NB4 (cell line): Measurements from ENCODE around the genes EID1, FGF7, DTWD1 and SLC27A2.

DNA sequence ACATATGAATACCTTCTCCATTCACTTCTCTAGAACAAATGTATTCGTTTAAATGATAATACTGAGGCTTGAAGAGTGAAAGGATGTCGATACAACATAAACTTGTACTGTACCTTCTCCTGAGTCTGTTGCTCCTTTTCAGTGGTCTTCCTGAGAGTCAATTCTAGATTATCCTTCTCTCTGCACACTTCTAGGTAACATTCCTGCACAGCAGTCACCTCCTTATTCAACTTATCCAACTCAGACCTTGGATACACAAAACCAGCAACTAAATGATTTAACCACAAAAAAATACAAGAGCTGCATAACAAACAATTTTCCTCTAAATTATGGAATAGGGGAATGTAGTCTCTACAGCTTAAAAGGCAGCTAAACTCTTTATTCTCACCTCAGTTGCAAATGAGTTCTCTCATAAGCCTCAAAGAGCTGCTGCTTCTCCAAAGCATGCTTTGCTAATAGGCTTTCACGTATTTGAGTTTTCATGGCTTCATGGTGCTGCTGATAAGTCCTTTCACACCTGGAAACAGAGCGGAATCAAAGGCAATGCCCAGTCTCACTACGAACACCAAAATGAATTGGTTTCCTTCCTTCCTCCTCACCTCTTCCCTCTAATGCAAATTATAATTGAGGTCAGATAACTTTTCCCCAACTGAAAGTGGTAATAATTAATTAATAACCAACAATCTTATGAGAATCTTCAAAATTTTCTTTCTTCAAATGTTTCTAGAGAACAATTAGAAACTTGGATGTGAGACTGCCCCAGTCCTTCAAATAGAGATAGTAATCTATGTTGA, 43.7 kb downstream of the CEP152 start:
- RRBS = no CpG with 5 or more reads among the region's 5 CpGs

DNA sequence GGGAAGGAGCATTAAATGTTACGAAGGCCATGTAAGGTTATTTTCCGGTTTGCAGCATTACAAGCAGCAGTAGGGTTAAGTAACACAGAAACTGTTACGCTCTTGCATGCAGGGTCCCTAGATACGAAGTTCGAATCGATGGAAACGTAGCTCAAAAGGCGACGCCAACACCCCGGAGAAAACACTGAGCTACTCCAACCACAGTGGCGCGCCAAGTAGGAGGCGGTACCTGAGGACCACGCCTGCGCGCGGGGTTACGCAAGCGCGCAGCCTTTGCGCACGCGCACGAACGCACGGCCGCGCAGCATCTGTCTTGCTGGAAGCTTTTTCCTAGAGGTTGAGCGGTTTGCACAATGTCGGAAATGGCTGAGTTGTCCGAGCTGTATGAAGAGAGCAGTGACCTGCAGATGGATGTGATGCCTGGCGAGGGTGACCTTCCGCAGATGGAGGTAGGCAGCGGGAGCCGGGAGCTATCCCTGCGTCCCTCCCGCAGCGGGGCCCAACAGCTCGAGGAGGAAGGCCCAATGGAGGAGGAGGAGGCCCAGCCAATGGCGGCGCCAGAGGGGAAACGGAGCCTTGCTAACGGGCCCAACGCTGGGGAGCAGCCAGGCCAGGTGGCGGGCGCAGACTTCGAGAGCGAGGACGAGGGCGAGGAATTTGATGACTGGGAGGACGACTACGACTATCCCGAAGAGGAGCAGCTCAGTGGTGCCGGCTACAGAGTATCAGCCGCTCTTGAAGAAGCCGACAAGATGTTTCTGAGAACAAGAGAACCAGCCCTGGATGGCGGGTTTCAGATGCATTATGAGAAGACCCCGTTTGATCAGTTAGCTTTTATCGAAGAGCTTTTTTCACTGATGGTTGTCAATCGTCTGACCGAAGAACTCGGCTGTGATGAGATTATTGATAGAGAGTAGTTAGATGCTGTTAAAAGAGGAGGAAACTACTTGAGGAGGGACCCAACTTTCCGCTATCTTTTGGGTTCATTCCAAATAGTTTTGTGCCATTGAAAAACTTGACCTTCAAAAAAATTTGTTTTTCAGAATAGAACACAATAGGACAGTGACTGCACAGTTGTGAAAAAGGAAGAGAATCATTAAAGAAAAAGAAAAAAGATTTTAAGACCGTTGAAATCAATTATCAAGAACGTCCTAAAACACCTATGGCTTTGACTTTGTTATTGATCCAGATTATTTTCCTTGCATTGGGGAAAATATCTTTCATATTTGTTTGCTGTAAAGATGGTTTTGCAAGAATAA, at the start of gene EID1:
TSS of gene EID1 (plus strand) at position 311 of the 1,259 bp plus-strand sequence.
- RRBS = no CpG with 5 or more reads among the region's 65 CpGs

GRCh38 chr15:48897533-48897883, 19.6 kb downstream of the EID1 start:
- RRBS = no CpG with 5 or more reads among the region's 3 CpGs

DNA sequence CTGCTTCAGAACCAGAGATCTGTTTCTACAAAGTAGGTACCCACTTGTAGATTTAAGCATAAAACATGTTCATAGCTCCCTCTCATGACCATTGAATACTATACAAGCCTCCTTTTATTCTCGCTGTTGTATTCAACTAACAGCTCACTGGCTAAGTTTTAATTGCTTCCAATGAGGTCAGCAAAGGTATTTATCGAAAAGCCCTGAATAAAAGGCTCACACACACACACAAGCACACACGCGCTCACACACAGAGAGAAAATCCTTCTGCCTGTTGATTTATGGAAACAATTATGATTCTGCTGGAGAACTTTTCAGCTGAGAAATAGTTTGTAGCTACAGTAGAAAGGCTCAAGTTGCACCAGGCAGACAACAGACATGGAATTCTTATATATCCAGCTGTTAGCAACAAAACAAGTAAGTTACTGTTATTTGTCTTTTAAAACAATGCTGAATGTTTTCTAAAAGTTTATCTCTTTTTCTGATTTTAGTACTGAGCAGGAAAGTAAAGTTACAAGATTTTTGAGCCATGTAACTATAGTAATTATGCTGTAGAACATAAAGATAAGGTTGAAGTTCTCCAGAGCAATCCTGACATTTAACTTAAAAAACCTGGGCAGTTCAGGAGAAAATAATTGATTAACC, at the start of gene FGF7:
TSS of gene FGF7 (plus strand) at position 219 of the 645 bp plus-strand sequence.
- RRBS = no CpG with 5 or more reads among the region's 4 CpGs

GRCh38 chr15:49423791-49424634, 971 bp downstream of the FGF7 start:
- RRBS = no CpG with 5 or more reads among the region's 6 CpGs

DNA sequence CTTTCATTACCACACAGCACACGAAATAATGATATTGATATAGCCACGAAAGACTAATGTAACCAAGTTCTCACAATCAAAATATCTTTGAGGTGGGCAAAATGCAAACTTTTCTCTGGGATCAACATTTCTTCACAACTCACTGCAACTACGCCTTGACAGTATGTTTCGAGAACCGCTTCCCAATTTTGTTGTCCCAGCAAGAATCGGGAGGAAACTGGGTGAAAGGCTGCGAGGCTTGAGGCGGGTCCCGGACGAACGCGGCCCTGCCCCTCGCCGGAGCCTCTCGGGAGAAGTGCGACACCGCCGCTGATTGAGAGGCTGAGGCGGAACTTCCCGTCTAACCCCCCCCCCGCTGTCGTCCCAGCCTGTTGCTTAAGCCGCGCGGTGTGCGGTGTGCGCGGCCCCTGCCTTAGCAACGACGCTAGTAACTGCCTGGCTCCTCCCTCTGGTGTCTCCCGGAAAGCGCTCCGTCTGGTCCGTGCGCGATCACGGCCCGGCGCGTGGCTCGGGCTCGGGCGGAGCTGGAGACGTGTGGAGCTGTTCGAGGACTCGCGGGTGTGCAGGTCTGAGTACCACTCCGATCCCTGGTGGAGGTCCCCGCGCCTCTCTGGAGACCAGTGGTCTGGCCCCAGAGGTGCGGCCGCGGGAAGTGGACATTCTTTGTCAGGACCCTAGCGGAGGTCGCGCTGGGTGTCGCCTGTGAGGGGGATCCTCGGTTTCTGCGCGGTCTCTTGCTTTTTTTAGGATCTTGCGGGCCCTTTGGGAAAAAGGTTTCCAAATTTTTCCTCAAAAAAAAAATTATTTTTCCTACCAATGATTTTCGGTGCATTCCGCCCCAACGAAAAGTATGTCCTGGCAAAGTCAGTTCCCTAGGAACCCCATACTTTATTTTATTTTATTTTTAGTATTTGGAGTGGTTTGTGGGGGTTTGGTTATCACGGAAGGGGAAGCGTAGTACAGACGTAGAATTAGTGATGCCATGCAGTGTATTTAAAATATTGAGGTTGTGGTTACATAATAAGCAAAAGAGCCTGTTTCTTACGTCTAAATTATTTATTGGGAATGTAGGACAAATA, at the start of gene DTWD1:
TSS of gene DTWD1 (plus strand) at position 492 of the 1,079 bp plus-strand sequence.
- RRBS = 0% methylated on average over 7 of the region's 68 CpGs

- RRBS = no CpG with 5 or more reads among the region's 8 CpGs
Observed at GRCh38 chr15:49902145-49903405, 216.5 kb downstream of the ATP8B4 start.

DNA sequence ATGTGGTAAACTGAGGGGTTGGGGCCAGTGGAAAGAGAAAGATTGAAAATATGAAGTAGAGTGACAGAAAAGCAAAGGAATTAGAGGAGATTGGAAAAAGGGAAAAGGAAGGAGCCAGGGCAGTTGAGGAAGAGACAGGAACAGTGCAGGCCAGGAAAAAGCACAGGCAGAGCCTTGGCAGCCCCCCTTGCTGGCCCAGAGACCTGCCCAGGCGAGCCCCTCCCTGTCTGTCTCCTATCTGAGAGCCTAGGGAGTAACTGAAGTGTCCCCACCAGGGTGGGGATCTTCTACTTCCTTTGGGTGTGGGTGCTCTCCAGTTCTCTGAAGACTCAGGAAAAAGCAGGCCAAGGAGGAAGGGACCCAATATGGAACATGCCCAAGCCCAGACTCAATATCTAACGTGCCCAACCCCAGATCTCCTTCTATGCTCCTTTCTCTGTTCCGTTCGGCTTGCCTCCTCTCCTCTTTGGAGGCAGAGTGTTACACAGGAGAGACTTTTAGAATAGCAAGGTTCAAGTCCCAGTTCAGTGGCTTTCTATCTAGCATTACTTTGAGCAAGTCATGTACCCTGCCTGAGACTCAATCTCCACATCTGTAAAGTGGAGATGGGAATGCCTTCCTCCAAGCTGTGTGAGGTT, 6.8 kb downstream of the ATP8B4 start:
- RRBS = no CpG with 5 or more reads among the region's 4 CpGs

DNA sequence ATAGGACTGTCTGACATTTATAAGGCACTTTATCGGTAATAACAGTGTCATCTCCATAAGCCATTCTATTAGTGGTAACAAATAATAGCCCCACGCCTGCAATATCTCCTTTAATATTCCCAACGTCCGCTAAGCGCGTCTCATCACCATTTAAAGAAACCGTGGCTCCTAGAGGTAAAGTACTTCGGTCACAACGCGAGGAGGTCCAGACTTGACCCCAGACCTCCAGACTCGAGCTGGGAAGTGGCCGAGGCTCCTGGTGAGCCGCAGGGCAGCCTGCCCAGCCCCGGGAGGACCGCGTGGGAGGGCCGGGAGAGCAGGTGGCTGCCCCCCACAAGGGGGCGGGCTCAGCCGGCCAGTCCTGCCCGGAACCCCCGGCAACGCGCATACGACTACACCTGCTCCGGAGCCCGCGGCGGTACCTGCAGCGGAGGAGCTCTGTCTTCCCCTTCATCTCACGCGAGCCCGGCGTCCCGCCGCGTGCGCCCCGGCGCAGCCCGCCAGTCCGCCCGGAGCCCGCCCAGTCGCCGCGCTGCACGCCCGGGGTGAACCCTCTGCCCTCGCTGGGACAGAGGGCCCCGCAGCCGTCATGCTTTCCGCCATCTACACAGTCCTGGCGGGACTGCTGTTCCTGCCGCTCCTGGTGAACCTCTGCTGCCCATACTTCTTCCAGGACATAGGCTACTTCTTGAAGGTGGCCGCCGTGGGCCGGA, at the start of gene SLC27A2:
TSS of gene SLC27A2 (plus strand) at position 358 of the 713 bp plus-strand sequence.
- RRBS = 2% methylated on average over 11 of the region's 57 CpGs

GRCh38 chr15:50356409-50357429, 1.7 kb upstream of the GABPB1 start:
- RRBS = no CpG with 5 or more reads among the region's 2 CpGs

- RRBS = no CpG with 5 or more reads among the region's 3 CpGs
Observed at GRCh38 chr15:50574394-50575153, 28.1 kb upstream of the USP50 start.

DNA sequence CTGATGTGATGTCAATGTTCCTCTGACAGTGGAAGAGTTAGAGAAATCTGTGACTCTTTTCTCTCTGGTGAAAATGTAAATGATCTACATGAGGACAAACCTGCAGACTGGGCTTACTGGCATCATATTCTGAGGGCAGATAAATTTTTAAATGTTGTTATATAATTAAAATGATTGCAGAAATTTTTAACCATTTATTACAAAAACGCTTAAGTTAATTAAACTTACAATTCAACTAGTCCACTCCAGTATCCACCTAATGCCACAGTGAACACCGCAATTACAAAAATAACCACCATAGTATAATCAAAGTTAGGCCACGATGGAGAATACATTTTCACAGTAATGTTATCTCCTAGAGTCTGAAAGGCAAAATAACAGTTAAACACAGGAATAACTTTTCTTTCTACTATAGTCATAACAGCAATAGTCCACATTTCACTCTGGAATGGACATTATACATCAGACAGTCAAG, 18.2 kb downstream of the SPPL2A start:
- RRBS = no CpG with 5 or more reads among the region's 3 CpGs

GRCh38 chr15:50906785-50907310, 1.6 kb upstream of the AP4E1 start:
- RRBS = no CpG with 5 or more reads among the region's 12 CpGs

DNA sequence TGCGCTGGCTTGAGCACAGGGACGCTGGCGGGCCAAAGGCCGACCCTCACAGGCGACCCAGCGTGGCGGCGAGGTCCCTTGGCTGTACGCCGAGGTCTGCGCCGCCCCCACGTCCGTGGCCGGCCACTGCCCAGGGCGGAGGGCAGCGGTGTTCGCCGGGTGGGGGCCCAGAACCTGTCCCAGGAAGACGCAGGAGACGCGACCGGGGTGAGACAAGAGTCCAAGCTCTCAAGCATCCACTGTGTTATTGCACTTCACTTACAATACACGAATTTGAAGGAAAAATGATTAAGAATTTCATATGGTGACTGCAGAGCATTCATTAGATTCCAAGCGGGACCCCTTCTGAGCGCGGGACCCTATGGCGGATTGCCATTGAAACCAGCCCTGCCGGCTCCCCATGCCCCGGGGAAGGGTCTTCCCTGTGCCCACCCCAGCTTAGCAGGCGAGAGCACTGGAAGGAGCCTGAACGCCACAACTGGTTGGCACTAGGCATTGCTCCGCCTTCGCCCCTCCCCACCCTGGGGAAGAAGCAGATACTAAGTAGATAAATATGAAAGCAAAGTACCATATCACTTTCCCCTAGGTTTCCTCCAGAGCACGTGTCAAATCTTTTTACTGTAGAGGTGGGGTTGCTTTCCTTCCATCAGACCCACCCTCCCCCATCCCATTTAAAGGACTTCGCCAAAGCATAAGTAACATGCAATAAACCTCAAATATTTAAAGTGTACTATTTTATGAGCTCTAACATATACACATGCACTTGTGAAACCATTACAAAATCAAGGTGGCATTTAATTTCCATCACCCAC, 70.8 kb downstream of the CYP19A1 start:
- RRBS = 4% methylated on average over 9 of the region's 36 CpGs

GRCh38 chr15:51577061-51577401, 45.5 kb downstream of the DMXL2 start:
- RRBS = no CpG with 5 or more reads among the region's 2 CpGs

DNA sequence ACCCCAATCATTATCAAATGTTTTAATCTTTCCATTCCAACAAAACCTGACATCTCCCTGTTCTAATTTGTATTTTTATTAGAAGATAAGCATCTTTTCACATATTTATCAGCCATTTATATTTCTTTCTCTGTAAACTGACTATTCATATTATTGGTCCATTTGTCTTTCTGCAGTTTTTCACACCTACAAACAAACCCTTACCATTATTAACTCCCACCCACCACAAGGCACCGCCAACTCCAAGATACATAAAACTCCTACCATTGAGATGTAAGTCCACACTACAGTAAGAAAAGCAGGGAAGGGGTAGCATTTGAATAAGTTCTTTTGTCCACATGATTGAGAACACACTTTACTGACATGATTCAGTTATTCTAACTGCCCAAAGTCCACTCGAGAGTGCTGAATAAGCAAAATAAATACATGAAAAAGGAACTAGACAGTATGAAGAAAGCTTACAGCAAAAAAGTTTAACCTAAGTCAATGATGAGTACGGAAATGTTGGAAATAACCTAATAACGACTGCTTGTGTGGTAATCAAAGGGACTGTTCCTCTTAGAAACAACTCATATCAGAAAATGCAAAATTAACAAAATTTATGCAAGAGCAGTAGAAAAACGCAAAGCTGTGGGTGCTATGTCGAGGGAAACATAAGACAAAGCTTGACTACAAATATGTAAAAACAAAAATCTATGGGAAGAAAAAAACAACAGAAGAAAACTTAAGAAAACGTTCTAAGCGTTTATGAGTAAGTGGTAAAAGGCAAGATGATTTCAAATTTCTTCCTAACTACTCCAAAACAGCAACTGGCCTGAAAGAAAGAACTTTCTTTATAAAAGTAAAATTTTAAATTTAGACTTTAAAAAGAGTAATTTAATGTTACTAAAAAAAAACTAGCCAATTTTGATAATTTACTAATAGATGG, 36.6 kb downstream of the DMXL2 start:
- RRBS = no CpG with 5 or more reads among the region's 8 CpGs

DNA sequence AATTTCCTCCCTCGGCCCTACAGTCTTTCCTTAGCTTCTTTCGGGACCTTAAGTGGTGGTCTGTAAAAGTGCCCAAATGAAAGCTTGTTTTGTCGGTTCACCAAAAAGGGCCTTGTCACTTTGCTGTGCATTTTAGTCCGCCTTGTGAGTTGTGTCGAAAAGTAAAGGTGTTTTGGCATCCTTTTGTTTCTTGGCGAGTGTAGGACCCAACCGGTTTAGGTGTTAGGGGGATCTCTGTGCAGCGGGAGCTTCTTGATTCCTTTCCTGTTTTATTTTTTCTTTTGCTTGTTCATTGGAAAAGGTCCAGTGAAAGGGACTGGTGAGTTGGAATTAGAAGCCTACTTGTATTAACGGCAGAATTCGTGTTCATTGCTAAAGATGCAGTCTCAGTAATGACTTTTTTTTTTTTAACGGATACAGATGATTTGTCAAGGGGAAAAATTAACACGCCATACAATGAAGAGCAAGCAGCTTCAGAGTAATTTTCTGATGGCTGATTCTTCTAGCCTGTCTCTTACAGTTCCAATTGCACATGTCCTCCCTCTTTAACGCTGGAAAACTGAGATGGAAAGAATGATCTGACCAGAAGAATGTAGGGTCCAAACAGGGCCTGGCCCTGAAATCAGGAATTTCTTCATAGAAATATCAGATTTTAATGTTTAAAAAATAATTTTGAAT, 1.2 kb downstream of the MAPK6 start:
- RRBS = no CpG with 5 or more reads among the region's 13 CpGs

- RRBS = no CpG with 5 or more reads among the region's 12 CpGs
Observed at GRCh38 chr15:52045512-52046740, 26.9 kb downstream of the MAPK6 start.

DNA sequence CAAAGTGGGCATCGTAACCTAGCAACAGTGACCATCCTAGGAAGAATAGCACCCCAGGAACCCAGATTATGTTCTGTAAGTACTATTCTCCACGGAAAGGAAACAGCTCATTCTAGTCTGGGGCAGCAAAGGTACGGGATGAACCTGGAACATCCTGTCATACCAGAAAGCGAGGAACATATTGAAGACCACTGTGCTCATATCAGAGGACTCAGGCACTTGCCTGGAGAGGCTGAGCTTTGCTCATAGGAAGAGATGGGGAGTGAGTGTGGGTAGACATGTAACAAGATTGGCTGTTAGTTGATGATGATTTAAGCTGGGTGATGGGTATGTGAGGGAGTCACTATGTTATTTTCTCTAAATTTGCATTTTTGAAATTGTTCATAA, 31.7 kb downstream of the BCL2L10 start:
- RRBS = no CpG with 5 or more reads among the region's 4 CpGs

DNA sequence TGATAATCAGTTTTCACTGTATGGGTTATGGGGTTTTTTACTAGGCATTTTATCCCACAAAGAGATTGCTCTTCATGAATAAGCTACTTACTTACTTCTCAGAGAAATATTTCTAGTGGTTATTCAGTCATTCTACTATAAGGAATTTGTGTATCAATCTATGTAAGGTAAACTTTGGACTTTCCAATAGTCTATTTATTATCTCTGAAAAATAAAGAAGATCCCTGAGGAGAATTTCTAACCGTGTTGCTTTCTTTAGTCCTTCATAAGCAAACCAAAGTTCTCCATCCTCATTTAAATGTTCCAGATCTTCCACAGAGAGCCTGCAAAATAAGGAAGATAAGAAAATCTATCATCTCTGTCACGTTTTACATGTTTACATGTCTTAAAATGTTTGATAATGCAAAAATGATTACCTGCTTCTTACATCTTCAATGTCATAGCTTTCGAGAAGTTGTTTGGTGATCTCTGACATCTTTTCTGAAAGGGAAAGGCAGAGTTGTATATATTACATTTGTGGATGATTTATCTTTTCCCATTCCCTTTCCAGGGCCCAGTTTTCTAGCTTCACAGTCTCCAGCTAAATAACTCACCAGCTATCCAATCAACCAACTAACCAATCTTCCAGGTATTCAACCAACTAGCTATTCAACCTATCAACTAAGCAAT, 33.6 kb upstream of the GNB5 start:
- RRBS = no CpG with 5 or more reads among the region's 3 CpGs